PFSK-1 (cell line): Measurements from ENCODE around the genes SHANK1, KLK1 and SIGLEC10.

DNA sequence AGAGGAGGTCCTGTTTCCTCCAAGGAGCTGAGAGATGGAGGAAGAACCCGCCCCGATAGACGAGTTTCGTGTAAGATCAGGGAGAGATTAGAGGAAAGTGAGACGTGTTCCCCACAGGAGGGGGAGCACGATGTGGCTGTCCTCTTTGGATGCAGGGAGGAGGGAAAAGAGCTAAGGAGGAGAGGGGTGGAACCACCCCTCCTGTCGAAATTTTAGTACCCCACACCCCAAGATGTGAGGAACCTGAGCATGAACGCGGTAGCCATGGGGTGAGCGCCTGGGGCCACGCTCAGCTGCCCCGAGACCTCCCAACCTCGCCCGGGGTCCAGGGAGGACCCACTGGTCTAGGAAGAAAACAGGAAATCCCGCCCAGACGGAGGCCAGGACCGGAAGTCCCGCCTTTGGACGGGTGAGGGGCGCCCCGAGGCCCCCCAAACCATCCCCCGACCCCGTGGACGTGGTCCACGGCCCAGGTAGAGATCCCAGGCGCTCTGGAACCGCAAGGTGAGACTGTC, 1.2 kb downstream of the AKT1S1 start:
- RRBS: 2% methylated on average over 4 of the region's 27 CpGs

DNA sequence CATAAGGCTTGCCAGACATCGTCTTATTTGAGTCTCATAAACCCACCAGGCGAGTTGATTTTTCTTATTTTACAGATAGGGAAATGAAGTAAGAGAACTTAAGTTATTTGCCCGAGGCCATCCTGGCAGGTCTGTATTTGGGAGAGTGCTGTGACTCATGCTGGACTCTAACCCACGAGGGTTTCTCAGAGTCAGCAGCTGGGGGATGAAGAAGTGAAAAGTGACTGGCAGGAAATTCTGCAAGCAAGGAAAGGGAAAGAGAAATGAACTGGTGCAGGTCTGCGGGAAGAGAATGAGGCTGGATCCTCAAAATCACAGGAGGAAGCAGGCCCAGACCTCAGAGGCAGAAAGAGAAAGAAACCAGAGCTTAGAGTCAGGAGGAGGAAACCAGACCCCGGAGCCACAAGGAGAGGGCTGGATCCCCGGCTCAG, 423 bp upstream of the ATF5 start:
- RRBS: 0% methylated on average over 1 of the region's 7 CpGs

- RRBS: no CpG with 5 or more reads among the region's 28 CpGs
Measured at GRCh38 chr19:49929673-49930081, 373 bp upstream of the NUP62 start.

- RRBS: no CpG with 5 or more reads among the region's 13 CpGs
Measured at GRCh38 chr19:49954016-49954772, 6.8 kb downstream of the SIGLEC11 start.

GRCh38 chr19:50172894-50173686, 10.0 kb upstream of the IZUMO2 start:
- RRBS: no CpG with 5 or more reads among the region's 9 CpGs

GRCh38 chr19:50279685-50280431, 49.3 kb downstream of the KCNC3 start:
- RRBS: no CpG with 5 or more reads among the region's 28 CpGs

GRCh38 chr19:50383283-50383864, 773 bp upstream of the POLD1 start:
- RRBS: no CpG with 5 or more reads among the region's 17 CpGs

DNA sequence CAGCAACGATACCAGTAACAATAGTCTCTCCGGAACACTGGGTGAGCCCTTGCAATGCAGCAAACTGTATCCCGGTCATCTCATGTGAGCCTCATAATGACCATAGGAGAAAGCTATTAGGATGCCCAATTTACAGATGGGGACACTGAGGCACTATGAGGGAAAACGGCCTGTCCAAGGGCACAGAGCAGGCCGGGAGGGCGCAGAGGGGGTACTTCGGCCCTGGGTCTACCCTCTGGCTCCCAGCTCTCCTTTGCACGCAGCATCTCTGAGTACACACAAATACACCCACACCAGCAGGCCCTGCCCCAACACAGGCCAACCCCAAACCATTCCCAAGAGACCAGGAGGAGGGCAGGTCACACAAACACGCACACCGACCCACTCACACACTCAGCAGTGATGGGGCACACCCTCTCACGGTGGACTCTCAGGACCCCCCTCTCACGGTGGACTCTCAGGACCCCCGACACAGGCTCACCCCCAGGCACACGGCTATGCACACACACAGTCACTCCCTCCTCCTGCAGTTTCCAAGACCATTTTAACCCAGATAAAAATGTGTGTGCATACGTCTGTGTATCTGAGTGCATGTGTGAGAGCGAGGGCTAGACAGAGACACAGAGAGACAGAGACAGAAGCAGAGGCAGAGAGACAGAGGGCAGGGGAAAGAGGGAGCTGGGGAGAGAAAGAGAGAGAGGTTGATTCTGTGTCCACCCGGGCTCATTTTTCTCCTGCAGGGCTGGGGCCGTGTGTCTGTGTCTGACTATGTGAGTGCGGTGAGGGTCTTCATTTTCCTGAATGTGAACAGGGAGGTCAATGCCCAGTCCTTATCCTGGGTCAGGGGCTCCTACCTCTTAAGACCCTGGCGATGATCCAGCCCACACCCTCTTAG, 18.0 kb downstream of the LRRC4B start:
- RRBS: 25% methylated on average over 1 of the region's 20 CpGs

GRCh38 chr19:50551515-50552300, 16.5 kb downstream of the LRRC4B start:
- RRBS: 41% methylated on average over 5 of the region's 28 CpGs

DNA sequence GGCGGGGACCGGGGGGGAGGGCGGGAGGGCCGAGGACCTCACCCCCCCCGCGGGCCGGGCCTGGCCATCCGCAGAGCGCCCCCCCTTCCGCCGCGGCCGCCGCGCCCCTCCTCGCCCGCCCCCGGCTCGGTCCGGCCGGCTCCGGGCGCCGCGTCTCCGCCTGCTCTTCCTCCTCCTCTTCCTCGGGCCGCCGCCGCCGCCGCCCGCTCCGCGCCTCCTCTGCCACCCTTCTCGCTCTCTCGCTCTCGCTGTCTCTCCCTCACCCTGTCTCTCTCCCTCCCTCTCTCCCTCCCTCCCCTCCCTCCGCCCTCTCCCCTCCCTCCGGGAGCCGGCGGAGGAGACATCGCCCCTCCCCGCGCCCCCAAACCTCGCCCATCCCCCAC, at the start of gene SHANK1:
SHANK1 (minus strand) TSS at position 256 of the 383 bp plus-strand sequence.
- RRBS: 15% methylated on average over 23 of the region's 46 CpGs

DNA sequence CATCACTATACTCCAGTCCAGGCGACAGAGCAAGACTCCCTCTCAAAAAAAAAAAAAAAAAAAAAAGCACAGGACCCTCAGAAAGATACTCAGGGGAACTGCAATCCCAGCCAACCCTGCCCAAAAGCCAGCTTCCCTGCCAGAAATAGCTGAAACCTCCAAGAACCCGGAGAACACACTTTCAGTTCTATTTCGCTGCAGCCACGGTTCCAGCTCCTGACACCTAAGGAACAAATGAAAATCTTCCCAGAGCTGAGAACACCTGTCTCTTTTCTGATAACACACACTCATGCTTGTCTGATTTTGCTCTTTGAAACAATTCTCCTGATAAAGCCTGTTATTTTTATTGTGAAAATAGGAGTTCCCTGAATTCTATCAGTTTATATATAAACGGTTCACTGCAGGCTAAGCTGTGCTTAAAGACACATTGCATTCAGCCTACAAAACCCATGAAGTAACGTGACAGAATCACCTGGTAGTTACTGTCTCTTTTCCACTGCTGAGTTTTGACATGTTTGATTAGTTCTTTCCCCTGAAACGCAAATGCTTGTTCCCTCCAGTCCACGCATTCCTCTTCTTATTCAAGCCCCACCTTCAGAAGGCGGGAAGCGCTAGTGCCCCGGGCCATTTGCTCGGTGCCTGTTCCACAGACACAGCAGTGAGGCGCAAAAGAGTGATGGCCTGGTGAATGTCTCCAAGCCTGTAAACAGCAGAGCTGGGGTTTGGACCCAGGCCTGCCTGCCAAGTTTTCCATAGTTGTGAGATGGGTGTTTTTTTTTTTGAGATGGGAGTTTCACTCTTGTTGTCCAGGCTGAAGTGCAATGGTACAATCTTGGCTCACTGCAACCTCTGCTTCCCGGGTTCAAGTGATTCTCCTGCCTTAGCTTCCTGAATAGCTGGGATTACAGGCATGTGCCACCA, 10.8 kb downstream of the ACP4 start:
- RRBS: no CpG with 5 or more reads among the region's 14 CpGs

GRCh38 chr19:50804762-50805479, 14.7 kb downstream of the ACP4 start:
- RRBS: no CpG with 5 or more reads among the region's 30 CpGs

- RRBS: no CpG with 5 or more reads among the region's 14 CpGs
Measured at GRCh38 chr19:50823323-50824087, at the start of gene KLK1. KLK1 (minus strand) TSS chr19:50823787.

GRCh38 chr19:51123567-51123932, 1.2 kb upstream of the SIGLEC9 start:
- RRBS: no CpG with 5 or more reads among the region's 4 CpGs

DNA sequence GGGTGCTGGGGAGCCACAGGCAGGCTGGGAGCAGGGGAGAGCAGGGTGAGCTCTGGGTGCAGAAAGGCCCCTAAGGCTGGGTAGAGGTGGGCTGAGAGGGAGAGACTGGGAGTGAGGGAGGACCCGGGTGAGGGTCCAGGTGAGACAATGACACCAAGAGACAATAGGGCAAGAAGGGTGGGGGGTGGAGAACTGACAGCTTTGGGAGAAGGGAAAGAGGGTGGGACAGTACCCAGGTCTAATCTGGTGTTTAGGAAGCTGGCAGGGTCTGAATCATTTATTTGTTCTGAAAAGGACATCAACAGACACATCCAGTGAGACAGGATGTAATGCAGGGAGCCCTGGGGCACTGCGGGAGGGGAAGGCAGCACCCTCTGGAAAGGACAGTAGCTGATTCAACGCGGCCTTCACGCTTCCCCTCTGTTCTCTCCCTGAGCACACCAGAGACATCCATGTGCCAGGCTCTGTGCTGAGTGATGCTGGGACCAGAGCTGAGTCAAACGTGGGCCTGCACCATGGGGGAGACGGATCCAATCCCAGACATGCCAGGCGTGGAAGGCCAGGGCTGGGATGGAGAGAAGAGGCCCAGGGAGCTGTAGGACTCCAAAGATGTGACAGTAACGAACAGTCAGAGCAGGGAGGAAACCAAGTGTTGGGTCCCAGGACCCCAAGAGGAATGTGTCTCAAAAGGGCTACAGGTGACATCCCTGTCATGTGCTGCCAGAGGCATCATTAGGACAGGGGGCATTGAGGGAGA, 2.0 kb downstream of the ETFB start:
- RRBS: no CpG with 5 or more reads among the region's 9 CpGs

- RRBS: 43% methylated on average over 2 of the region's 25 CpGs
Measured at GRCh38 chr19:51417029-51418171, at the start of gene SIGLEC10. SIGLEC10 (minus strand) TSS chr19:51417642.

GRCh38 chr19:51474516-51475334, 16.5 kb upstream of the SIGLEC8 start:
- RRBS: no CpG with 5 or more reads among the region's 5 CpGs

DNA sequence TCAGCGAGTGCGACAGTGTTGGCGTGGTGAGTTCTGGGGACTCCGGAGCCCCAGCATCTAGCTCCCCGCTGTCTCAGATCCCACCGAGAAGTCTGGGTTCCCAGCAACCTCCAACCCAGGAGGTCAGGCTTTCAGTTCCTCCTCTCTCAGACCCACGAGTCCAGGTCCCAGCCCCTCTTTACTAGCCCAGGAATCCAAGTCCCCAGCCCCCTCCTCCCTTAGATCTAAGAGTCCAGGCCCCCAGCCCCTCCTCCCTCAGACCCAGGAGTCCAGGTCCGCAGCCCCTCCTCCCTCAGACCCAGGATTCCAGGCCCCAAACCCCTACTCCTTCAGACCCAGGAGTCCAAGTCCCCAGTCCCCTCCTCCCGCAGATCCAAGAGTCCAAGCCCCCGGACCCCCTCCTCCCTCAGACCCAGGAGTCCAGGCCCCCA, 11.3 kb downstream of the SPACA6 start:
- RRBS: no CpG with 5 or more reads among the region's 10 CpGs

DNA sequence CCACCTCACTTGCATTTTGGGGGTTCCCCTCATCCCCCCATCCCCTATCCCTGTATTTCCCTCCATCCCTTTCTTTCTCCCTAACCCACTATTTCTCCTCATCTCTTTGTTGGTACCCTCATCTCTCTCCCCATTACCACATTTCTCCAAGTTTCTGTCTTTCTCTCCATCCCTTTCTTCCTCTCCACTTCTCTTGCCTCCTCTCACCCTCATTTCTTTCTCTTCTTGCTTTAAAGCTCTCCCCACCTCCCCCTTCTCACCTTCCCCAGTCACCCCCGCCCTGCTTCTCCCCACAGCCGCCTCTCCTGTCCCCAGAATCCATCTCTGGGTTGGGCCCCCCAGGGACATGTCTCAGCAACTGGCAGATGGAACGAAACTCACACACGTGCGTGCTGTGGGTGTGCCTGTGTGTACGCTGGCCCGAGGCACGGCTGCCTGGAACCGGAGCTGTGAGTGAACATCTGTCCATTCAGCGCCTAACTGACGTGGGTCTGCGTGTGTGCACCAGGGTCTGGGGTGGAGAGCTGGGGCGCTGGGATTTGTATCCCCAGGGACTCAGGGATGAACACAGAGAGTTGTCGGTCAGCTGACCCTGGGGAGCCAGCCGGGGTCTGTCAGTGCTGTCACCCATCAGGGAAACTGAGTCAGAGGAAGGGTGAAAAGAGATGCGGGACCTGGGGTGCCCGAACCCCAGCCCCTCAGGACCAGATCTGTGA, 668 bp upstream of the HAS1 start:
- RRBS: no CpG with 5 or more reads among the region's 17 CpGs

- RRBS: no CpG with 5 or more reads among the region's 17 CpGs
Measured at GRCh38 chr19:51745937-51746538, 5.6 kb downstream of the FPR1 start.